Thoracic aorta endothelial cell (primary cell): ENCODE data around the gene SPEF2.

DNA sequence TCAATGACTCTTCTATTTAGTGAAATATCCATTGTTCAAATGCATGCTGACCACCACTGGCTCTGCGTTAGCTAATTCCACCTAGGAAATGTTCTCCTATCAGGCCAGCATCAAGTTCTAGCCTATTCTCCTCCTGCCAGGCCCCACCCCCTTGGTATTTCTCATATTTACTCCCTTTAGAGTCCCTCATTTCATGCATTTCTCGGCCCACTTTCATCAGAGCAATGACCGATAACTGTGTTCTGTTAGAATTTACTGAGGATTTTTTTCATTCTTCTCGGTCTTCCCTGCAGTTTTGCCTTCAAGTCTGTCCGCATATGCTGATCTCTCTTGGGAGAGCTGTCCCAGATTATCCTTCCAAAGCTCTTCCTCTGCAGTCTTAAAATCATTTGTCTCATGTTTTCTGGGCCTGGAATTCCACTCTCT lies 143.4 kb downstream of the GOLPH3 start:
- CAGE, long polyA plus RNA = no peak

DNA sequence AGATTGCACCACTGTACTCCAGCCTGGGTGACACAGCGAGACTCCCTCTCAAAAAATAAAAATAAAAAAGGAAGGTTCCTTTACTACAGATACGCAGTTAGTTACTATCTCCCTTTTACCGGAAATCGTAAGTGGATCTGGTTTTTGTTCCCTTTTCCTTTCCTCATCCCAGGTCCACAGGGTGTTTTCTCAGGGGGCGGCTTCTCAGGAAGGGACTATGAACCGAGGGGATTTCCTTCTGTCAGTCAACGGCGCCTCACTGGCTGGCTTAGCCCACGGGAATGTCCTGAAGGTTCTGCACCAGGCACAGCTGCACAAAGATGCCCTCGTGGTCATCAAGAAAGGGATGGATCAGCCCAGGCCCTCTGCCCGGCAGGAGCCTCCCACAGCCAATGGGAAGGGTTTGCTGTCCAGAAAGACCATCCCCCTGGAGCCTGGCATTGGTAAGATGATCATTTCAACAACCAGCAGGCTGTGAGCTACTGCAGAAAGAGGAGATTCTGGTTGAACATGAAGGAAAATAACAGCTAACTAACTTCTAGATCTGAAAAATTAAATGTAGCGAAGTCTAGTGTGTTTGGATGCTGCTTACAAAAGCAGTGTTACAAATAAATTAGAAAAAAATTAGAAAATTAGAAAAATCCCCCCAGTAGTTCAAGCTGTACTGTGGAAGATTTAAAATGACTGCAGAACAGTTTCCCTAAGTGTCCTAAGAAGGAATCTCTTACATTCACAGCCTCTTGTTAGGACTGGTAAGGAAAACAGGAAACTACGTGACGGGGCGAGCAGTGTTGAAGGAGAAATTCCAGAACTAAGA lies 75.7 kb downstream of the GOLPH3 start:
- CAGE, long polyA plus RNA = no peak

DNA sequence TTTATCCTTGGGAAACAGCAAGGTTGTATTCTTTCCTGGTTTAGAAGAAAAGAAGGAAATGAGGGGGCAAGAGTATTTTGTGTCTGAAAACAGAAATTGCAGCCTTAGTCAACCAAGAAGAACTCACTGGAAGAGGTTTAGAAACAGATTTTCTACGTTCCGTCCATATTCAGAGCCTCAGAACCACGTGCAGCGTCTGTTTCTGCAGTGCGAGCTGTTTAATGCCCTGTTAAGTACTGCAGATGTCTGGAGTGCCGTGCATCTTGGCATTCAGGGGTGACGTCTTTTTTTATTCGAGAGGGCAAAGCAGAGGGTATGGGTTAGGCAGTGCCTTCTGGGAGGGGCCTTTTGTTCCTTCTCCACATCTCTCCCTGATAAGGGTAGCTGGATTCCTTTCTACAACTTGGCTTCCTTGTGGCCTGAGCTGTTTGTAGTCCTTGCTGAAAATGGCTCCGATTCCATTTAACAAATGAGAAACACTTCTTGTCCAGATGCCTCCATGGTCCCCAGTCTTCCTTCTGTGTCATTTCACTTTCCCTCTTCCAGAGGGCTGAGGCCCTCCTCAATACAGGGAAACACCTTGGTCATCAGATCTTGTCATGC lies 75.0 kb downstream of the GOLPH3 start:
- CAGE, long polyA plus RNA = no peak

DNA sequence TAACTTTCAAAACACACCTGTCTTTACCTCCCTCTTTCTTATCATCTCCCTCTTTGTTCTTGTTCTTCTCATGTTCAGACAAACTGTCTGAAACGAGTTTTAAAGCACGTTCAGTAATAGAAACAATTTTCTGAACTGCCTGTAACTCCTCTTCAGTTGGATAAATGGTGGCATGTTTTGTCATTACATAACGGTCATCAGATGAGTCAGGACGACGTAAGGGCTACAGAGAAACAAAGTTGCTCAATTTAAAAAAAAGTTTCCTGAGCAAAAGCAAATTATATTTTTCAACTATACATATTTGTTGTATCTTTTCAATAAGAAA lies 56.1 kb downstream of the ZFR start:
- CAGE, long polyA plus RNA = no peak

- CAGE, long polyA plus RNA = no peak
Measured at GRCh38 chr5:32395055-32395560, 49.4 kb downstream of the ZFR start.

DNA sequence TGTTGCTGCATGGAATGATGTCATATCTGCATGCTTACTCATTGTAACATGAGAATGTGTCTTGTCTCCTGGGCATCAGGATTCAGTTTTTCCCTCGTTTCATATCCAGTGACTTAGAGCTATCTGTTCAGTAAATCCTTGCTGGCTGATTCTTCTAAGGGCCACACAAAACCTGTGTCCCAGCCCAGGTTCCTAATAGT lies 94.9 kb downstream of the NPR3 start:
- CAGE, long polyA plus RNA = no peak

DNA sequence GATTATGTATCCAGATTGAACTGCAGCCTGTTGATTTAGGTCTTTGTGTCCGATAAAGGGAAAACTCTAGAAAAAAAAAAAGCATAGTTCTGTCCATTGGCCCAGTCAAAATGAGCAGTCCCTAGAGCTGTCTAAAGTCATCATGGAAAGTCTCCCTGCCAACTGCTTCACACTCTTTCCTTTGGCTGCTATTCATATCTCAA lies 149.7 kb upstream of the TARS1 start:
- CAGE, long polyA plus RNA = no peak

DNA sequence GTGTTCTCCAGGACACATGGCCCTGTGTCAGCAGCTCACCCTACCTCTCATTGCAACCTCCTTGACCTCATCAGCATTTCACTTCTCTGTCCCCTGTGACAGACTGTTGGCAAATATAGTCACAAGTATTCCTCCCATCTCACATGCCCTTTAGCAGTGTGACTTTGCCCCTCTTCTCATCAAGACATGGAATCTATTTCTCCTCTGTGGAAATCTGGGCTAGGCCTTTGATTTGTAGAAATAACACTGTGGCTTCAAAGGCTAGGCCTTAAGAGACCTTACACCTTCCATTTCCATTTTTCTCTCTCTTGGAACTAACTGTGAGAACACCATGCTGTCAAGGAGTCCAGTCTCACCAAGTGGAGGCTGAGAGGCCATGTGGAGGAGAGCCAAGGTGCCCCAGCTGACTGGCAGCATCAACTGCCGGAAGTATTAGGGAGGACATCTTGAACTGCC lies 149.3 kb upstream of the TARS1 start:
- CAGE, long polyA plus RNA = no peak

DNA sequence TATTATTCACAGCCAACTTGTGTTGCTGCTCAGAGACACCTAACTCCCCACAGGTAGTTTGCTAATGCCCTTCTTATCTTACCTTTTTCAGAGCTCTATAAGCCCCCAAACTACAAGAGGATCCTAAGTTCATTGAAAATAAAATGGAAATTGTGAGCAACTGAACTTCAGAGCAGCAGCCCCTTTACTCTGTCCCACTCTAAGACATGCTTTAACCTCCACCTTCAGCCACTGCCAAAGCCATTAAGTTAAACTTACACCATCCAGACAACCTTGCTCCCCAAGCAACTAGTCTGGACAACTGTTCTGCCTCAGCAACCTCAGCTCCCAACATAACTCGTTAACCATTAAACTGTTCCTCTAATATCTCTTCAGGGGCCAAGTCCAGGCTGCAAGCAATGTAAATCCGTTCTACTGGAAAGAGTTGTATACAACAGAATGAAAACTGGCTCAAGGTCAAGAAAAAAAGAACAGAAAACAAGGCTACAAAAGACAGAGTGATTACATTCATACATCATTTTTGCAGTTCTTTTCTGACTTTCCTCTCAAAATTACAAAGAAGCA lies 131.8 kb upstream of the TARS1 start:
- CAGE, long polyA plus RNA = no peak

GRCh38 chr5:34244509-34245612 lies 201.8 kb upstream of the C1QTNF3 start:
- CAGE, long polyA plus RNA = no peak

DNA sequence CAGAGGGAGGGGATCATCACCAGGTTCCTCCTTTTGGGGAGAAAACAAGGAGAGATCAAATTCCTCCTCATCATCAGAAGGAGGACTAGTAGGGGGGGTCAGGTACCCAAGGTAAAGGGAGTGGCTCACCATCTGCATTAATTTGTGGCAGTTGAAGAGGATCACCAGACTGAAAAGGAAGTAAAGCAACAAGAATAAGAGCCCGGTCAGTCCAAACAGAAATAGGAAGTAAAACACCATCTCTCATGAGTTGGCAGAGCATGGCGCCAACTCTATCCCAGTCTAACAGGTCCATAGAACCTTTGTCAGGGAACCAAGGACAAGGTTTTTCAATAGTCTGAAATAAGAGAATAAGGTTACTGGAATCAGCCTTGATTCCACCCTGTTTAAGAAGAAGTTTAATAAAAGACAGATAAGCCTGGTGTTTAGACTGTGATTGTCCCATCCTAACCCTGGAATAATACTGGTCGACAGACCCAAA lies 189.0 kb upstream of the RAI14 start:
- CAGE, long polyA plus RNA = no peak

DNA sequence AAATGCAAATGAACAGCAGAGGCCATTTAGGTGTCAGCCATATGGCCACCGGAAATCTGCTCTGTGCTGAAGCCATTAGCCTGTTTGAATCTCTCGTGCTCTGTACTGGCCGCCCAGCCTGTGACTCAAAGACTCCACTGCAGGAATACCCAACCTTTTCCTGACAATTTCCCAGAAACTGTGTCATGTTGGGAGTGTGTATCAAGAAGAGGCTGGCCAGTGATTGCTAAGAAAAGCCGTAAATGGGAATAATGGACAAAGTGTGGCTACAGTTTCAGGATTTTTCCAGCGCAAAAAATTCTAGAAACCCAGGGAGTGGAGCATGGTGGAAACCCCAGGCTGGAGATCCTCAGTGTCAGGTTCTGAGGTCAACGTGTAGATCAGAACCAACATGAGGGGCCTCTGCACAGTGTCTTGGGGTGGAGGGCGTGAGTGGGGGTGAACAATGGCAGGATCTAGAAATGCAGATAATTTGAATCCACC lies 35.8 kb upstream of the RAI14 start:
- CAGE, long polyA plus RNA = no peak

- CAGE, long polyA plus RNA = no peak
Measured at GRCh38 chr5:34657382-34657515, 1.1 kb downstream of the RAI14 start.

GRCh38 chr5:34674254-34674657 lies 18.1 kb downstream of the RAI14 start:
- CAGE, long polyA plus RNA = no peak

- CAGE, long polyA plus RNA = no peak
Measured at GRCh38 chr5:34911287-34911972, 3.9 kb downstream of the RAD1 start.

DNA sequence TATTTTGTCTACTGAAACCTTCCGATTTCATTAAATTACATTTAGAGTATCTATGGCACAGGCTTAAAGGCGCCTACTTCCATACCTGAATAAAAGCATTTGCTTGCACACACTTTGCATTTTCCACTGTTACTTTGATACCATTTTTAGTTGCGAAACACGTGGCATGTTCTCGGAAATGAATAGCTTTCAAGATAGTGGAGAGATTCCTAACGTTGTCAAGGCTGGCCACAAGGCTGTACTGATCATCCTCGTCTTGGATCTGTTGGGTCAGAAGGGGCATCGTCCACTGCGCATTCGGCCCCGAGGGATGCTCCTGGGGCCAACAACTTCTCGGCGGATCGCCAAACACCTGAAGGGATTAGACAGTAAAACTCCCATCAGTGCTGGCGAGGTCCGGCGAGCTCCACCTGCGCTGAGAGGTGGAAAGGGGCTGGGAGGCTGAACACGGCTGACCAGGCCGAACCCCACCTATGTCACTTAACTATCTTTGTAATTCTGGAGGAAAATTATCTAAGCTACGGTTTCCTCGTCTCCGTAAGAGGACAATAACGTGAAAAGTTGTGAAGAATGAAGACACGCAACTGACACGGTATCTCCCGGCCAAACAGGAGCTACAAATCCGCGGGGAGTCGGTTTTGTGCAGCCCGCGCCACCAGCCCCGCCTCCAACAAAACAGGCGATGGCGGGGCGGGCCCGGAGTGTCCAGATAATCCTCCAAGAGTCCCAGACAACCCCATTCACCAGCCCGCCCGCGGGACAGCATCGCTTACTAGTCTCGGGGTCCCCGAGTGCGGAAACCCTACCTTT lies 489 bp downstream of the RAD1 start:
- CAGE, long polyA plus RNA = no peak

DNA sequence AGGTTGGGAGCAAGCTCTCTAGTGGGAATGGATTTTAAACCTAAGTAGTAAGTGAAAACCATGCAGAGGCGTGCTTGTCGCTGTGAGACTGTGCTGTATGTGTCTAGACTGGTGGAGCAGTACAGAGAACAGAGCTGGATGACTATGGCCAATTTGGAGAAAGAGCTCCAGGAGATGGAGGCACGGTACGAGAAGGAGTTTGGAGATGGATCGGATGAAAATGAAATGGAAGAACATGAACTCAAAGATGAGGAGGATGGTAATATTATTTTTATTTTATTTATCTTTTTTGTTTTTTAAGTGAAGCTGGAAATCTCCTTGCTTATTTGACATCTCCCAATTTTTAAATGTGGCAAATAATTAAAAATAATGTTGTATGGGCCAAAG lies 9.4 kb downstream of the DNAJC21 start:
- CAGE, long polyA plus RNA = no peak

DNA sequence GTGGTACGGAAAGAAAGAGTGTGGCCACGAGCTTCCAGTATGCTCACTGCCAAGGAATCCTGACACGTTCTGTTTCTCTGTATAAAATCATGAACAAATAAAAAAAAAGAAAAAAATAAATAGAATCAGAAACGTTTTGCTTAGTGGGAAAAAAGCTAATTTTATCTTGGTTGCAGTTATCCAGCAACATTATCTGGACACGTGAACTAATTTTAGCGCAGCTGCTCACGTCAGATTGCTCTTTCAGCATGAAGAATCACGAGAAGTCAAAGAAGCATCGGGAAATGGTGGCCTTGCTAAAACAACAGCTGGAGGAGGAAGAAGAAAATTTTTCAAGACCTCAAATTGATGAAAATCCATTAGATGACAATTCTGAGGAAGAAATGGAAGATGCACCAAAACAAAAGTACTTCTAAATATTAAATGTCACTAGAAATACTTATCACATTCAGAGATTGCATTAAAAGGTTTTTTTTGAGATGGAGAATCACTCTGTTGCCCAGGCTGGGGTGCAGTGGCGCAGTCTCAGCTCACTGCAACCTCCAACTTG lies 15.3 kb downstream of the DNAJC21 start:
- CAGE, long polyA plus RNA = no peak

- CAGE, long polyA plus RNA = no peak
Measured at GRCh38 chr5:35194979-35196070, 35.0 kb downstream of the PRLR start.

DNA sequence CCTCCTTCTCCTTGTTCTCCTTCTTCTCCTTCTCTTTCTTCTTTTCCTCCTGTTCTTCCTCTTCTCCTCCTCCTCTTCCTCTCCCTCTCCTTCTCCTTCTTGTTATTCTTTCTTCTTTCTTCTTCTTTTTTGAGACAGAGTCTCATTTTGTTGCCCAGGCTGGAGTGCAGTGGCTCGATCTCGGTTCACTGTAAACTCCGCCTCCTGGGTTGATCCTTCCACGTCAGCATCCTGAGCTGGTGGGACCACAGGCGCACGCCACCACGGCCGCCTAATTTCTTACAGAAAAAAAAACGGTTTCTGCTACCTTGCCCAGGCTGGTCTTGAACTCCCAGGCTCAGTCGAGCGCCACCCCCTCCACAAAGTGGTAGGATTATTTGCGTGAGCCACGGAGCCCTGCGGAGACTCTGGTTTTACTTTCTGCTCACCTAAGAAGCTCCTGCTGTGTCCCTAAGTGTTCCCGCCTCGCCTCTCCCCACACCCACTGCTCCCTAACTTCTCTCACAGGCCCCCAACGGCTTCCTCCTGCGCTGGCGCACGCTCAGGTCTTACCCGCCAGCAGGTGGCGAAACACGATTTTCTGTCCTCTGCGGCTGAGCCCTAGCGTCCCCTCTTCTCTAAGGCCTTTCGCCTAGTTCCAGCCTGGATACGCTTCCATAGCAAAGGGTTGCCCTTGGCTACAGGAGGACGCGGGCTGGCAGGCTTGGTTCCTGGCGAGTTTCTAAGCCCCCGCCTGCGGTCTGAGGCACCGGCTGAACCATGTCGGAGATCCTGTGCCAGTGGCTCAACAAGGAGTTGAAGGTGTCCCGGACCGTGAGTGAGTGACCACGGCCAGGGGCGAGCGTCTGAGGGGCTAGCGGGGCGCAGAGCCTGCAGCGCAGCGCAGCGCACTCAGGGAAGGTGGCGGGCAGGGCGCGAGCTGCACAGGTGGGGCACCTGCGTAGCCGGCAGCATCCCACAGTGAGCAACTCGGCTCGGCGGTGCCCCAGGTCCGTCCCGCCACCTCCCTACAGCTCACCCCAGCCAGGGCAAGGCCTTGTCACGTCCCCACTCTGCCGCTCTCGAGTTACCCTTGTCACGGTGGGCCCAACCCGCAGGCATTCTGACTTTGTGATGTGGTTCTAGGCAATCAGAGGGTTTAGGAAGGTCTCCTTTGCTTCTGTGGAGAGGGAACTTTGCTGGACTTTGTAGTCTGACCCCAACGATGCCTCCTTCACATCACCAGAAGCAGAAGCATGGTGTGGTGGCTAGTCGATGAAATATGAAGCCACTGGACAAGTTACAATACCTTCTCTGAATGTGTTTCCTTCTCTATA lies at the start of gene SPEF2:
Gene SPEF2, plus strand, starts transcription at position 625 of the 1,316 bp plus-strand sequence.
- CAGE, long polyA plus RNA = no peak